ENCODE data around the genes MAP3K20 and CHRNA1.

DNA sequence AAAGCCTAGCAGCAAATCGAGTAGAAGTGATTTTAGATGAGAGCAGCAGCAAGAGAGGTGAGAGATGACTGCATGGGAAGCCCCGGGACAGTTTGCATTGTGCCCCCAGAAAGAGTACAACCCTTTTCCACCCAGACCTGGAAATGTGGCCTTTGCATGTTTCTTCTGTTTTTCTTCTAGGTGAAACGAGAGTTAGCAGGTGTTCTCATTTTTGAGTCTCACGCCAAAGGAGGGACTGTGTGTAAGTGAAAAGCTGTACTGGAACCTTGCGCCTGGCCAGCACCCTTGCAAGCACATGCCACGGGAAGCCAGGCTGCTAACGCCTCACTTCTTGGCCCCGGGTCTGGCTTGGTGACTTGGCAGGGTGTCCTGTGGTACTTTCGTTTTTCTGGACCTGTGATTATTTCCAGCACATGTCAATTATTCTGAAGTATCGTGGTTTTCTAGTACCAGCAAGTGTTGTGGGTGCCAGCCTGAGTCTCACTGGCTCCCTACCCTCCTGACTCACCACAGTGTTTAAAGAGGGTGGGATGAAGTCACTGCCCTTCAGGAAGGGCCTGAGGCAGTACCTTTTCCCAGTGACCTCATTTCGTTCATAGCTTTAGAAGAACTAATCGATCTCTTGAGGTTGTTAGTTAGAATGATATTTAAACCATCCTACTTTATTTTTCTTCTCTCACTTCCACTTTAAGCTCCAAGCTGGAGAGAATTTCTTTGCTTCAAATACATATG is 90.2 kb upstream of the MAP3K20 start:
- RRBS: no CpG with 5 or more reads among the region's 12 CpGs

DNA sequence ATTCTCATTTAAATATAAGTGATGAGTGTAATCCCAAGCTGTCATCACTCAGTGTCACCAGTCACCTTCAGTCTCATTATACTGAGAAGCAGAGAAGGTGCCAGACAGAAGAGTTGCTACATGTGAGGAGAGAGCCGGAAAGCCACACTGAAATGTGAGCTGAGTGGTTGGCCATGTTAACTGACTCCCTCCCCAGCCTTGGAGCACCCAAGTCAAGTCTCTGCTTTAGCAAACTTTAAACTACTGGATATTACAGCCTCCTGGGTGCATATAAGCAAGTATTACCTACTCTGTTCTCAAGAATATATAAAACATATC is 75.9 kb upstream of the MAP3K20 start:
- RRBS: no CpG with 5 or more reads among the region's 1 CpG

DNA sequence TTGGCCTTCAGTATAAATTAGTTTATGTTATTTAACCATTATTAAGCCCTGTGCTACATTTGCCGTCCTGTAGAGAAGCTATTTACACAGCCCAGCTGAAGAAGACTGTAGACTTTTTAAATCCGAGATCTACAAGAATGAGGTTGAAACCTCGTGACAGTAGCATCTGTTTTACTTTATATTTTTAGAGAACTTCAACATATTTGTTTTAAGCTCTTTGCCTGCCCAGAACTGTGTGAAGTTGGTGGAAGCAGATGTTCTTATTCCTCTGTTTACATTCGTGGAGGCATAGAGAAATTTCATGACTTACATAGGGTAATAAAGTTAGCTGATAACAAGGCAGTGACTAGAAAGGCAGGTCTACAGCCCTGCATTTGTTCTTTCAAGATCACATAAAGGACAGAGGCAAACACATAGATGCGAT is 47.0 kb upstream of the MAP3K20 start:
- RRBS: no CpG with 5 or more reads among the region's 5 CpGs

DNA sequence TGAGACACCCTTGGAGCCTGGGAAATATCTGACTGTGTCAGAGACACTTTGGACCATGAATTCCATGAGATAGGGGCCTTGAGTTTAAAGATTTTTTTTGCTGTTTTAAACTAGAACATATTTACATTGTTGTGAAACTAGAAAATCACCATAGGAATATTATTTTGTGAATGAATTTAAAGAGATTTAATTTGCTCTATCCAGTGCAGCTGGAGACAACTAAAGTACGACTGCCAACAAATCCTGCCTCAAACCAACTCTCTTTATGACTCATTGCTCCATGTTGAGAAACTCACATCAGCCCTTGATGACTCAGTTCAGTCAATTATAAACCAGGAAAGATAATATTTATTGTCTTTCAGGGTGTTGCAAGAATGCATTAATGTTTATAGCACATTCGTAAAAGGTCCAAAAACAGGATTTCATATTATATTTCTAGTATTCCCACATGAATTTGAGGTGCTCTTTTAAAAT is 26.9 kb upstream of the MAP3K20 start:
- RRBS: no CpG with 5 or more reads among the region's 2 CpGs

GRCh38 chr2:173049196-173050022 is 26.2 kb upstream of the MAP3K20 start:
- RRBS: no CpG with 5 or more reads among the region's 6 CpGs

DNA sequence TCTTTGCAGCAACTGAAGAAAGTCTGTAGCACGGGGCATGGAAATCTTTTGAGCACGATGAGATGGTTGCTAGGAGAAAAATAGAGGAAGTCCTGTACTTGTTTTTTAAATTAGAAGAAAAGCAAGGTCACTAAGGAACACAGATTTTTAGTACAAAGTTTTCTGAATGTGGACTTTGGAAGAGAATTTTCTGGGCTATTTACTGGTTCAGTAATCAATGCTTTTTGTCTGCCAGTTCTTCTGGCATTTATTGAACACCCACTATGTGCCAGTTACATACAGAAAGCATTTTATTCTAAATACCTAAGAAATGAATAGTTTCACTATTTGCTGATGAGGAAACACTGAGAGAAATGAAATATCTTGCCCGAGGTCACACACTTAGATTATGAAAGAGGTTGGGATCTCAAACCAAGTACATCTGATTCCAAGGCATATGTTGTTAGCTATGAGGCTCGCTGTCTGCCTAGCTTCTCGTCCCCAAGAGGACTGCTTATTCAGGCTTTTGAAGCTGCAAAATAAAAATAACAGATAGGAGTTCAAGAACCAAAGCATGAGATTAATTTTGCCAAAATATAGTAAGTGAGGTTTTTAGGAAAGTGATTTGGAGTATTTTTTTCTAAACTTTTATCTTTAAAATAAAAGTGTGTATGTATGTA is 15.5 kb upstream of the MAP3K20 start:
- RRBS: no CpG with 5 or more reads among the region's 5 CpGs

GRCh38 chr2:173075608-173076152 is at the start of gene MAP3K20:
TSS of gene MAP3K20 (plus strand) at chr2:173075846.
- RRBS: 10% methylated on average over 17 of the region's 66 CpGs

GRCh38 chr2:173087061-173087692 is 11.5 kb downstream of the MAP3K20 start:
- RRBS: no CpG with 5 or more reads among the region's 1 CpG

DNA sequence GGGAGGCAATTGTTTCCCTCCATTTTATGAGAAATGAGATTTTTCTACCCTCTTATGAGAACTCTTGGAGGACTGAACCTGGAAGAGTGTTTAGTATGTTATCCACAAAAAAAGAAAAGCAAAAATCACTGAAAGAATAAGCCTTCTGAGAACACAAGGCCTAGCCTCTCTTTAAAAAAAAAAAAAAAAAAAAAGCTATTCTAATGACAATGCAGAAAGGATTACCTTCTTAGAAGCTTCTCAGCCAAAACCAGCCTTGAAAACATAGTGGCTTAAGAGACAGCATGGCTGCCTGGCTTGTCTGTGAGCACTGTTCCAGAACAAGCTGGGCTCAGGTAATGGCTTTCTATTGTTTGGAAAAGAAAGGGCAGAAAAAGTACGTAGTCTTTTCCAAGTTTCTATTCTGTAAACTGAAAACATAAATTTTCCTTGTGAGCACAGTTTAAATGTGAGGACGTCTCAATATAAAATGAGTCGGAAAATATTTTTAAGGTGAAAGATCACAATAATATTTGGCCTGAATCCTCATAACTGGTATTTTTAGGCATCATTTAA is 119.4 kb downstream of the MAP3K20 start:
- RRBS: no CpG with 5 or more reads among the region's 3 CpGs

DNA sequence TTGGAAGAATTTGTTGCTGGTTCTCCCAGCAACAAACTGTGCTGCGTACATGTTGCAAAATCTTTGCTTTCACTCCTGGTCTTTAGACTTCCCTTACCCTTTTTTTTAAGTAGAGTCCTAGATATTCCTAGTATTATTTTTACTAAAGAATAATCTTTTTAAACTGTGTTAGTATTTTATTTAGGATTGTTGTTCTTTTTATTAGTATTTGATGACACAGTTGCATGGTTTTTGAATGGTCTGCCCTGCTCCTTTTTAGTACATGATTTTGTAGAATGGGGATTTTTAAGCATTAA is 129.9 kb downstream of the MAP3K20 start:
- RRBS: no CpG with 5 or more reads among the region's 1 CpG

DNA sequence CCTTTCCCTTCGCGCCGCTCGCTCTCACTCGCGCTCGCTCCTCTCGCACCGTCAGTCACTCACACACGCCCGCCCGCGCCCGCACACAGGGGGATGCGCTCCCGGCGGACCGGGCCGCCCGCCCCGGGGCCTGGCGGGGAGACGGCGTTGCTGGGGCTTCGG is 469 bp downstream of the SP3 start:
- RRBS: 9% methylated on average over 4 of the region's 25 CpGs

DNA sequence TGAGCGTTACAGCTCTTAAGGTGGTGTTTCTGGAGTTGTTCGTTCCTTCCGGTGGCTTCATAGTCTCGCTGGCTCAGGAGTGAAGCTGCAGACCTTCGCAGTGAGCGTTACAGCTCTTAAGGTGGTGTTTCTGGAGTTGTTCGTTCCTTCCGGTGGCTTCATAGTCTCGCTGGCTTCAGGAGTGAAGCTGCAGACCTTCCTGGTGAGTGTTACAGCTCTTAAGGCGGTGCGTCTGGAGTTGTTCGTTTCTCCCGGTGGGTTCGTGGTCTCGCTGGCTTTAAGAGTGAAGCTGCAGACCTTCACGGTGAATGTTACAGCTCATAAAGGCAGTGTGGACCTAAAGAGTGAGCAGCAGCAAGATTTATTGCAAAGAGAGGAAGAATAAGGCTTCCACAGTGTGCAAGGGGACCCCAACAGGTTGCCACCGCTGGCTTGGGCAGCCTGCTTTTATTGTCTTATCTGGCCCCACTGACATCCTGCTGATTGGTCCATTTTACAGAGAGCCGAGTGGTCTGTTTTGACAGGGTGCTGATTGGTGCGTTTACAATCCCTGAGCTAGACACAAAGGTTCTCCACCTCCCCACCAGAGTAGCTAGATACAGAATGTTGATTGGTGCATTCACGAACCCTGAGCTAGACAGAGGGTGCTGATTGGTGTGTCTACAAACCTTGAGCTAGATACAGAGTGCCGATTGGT is 49.9 kb downstream of the WIPF1 start:
- RRBS: 98% methylated on average over 2 of the region's 21 CpGs

DNA sequence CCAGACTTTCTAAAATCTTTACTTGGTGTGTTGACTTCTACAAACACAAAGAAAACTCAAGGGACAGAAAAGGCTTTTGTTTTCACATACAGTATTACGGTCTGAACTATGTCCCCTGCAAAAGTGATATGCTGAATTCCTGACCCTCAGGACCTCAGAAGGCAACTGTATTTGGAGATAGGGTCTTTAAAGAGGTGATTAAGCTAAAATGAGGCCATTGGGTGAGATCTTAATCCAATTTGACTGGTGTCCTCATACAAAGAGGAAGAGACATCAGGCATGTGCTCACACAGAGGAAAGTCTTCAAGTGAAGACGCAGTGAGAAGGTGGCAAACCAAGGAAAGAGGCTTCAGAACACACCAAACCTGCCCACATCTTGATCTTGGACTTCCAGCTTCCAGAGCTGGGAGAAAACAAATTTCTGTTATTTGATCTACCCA is 6.8 kb downstream of the WIPF1 start:
- RRBS: no CpG with 5 or more reads among the region's 2 CpGs

DNA sequence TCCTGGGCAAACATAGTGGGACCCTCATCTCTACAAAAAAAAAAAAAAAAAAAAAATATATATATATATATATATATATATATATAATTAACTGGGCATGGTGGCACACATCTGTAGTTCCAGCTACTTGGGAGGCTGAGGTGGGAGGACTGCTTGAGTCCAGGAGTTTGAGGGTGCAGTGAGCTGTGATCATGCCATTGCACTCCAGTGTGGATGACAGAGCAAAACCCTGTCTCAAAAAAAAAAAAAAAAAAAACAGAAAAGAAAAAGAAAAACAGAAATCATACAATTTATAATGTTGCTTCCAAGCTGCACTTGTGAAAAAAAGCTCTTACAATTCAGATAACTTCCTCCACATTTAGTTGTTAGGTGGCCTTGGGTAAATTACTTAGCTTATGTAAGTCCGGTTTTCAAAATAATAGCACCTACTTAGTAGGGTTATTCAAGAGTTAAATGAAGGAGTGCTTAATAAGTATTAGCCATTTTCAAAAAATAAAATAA is 2.5 kb downstream of the WIPF1 start:
- RRBS: no CpG with 5 or more reads among the region's 1 CpG

- RRBS: no CpG with 5 or more reads among the region's 4 CpGs
These were observed 65.3 kb upstream of the WIPF1 start for GRCh38 chr2:174662909-174663343.

DNA sequence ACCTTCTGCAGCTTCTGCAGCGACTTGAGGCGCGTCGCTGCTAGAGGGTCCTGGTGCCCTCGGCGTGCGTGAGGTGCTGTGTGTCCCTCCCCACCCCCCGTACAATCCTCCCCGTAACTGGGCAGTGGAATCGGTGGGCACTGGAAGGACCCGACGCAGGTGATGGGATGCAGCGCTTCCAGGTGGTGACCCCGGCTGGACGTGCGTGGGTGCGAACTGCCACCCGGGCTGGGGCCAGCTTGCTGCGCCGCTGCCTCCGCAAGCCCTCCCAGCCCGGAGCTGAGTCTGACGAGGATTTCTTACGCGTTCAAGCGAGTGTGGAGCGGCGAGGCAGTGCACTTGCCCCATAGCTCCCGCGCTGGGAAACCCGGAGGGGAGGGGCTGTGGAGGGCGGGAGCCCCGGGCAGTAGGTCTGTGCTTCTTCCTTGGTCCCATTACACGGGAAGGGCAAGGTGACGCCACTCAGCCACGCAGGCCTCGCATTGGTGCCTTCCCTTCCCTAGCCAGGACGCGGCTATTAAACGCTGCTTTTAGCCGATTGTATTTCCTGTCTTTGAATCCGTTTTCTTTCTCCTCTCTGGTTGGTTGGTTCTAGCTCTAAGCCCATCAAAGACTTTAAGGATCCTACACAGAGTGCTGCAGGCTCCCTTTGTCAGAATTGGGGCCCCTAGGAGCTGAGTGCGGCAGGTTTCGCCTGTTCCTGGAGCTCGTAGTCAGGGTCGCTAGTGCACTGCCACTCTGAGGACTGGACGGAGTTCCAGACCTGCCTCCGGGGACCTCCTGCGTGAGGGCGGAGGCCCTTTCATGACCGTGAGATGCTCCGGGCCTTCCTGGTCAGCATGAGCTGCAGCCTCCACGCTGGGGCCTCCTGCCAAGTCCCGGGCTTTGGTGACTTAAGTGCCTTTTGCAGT is 34.0 kb downstream of the CHRNA1 start:
- RRBS: 33% methylated on average over 18 of the region's 54 CpGs

GRCh38 chr2:174764348-174764690 is at the start of gene CHRNA1:
TSS of gene CHRNA1 (minus strand) at chr2:174764472.
- RRBS: no CpG with 5 or more reads among the region's 4 CpGs

DNA sequence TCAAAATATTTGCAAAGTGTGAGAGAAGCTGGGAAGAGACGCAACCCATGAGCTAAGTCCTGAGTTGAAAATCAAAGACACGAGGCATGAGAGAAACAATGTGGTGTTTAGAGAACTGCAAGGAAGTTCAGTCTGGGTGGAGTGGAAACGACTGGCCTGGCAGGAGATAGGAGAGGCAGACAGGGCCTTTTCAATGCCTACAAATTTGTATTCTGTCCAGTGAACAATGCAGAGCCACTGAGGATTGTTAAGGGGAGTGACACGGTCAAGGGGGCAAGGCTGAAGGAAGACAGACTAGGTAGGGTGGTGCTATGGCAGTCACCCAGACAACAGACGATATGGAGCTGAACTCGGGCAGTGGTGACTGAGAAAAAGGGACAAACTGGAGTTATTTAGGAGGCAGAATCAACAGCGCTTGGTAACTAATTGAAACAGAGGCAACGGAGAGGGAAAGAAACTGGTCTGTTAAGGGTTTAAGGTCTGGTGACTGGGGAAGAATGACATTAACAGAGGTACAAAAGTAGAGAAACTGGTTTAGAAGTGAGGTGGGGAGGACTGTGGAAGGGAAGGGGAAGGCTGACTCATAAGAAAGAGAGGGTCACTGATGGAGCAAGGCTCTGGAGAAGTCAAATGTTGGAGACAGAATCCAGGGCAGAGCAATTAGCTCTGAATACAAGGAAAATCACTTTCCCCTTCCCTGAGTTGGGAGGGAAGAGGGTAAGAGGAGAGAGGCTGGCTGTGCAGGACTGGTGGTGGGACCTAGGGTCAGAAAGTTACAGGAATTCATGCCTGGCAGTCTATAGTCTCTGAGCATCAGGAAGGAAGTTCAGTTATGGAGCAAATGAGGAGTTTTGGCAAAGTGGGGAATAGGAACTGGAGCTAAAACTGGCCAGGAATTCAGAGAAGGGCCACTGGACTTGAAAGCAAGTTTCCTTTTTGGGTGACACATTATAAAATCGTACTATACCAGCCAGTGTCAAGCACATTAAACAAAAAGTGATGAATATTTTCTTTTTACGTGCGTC is 63.4 kb upstream of the CHRNA1 start:
- RRBS: no CpG with 5 or more reads among the region's 11 CpGs